ENCODE data around the gene LRRC52.

DNA sequence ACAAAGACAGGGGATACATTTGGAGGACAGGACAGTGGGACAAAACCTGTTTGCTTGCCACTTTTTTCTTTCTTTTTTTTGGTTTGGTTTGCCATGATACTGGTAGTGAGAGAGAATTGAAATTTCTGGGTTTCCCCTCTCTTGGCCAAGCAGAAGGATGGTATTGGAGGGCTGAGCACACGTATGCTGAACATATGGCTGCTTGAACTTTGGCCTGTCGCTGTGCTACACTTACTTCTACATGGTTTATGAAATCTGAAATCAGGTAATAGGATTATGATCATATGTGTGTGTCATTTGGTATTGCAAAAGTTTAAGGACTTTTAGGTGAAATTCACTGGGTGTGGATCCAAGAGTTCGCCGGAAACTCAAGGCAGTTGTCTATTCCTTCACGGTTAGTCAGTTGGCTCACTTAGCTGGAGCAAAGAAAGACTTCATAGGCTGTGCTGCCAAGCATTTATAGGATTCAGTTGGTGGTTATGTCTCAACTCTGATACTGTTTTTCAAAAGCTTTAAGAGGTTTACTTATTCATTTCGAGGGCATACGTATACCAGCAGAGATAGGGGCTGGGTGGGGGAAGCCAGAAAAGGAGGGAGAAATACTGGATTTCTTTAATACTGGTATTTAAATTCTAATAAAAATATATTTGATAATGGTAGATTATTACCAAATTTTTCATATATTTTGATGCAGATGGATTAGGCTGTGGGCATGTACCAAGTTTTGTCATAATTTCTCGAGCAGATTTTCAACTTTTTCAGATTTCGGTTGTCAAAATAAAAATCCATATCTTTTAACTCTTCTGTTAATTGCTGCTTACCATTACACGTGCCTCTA, 1.0 kb downstream of the UAP1 start:
- RRBS, result no CpG with 5 or more reads among the region's 10 CpGs

DNA sequence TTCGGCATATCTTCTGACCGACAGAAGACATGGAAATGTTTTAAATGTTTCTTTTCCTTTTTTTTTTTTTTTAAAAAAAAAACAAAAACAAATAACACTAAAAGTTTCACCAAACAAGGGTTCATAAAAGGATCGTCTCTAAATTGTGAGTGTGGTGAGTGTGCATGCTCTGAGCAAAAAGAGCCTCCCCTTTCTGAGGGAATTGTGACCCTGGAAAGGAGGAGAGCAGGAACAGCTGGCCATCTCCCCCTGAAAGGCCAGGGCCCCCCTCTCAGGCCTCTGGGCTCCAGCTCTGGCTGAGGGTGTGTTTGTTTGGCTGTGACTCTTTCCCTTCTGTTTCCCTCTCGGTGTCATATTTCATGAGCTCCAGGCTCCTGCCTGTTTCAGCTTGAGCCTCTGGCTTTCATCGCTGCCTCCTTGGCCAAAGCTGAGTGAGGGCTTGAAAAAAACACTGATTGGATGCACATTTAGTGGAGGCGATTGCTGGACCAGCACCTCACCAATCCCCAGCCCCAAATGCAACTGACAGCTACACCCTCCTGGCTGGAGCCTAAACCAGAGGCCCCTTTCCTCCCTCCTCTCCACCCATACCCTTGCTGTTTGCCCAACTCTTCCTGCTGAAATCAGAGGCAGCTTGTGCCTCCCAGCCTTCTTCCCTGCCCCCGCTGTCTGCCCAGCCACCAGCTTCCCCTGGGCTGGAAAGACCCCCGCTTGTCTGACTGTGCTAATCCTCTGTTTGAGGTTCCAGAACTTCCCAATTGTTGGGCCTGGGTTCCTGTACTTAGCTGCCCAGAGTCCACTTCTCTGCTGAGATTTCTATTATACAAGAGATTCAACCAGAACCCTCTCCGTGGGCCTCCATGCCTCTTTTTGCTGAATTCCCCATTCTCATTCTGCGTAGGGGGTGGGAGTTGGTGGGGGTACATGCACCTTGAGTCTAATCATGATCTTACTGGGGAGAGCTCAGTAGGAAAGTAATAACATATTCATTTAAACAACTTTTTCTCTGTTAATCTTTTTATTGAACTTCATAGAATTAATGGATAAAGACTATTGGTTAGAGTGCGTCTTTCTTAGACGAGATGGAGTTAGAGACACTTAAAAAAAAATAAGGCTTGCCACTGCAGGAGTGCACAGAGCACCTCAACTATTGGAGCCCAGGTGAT, 64.3 kb downstream of the DDR2 start:
- RRBS, result no CpG with 5 or more reads among the region's 12 CpGs

DNA sequence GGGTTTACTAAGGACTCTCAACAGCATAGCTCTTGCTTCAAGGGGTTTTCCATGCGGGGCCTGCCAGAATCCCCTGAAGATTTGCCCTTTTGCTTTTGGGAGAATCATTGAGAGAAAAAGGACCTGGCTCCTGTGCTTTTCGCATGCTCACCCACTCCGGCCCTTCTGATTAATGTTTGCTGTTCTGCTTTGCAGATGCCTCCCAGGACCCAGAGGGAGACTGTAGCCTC, 72.5 kb downstream of the DDR2 start:
- RRBS, result no CpG with 5 or more reads among the region's 3 CpGs

GRCh38 chr1:162783557-162784191, 6.8 kb upstream of the HSD17B7 start:
- RRBS, result no CpG with 5 or more reads among the region's 2 CpGs

DNA sequence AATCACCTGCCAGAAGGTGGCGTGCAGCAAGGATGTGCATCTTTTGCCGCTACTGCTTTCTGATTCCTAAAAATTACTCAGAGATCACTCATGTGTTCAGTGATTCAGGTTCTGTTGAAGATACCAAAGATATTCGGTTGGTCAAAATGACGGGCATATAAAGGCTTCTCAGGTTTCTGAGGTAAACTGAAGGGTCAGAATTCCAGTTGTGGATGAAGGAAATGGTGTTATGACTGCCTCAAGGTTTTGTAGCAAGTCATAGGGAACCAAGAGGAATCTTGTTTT, 2.7 kb downstream of the RGS4 start:
- RRBS, result no CpG with 5 or more reads among the region's 4 CpGs

GRCh38 chr1:163167897-163168680, 34.6 kb downstream of the RGS5 start:
- RRBS, result no CpG with 5 or more reads among the region's 2 CpGs

- RRBS, result no CpG with 5 or more reads among the region's 5 CpGs
Measured at GRCh38 chr1:164557164-164557692, 1.8 kb upstream of the PBX1 start.

DNA sequence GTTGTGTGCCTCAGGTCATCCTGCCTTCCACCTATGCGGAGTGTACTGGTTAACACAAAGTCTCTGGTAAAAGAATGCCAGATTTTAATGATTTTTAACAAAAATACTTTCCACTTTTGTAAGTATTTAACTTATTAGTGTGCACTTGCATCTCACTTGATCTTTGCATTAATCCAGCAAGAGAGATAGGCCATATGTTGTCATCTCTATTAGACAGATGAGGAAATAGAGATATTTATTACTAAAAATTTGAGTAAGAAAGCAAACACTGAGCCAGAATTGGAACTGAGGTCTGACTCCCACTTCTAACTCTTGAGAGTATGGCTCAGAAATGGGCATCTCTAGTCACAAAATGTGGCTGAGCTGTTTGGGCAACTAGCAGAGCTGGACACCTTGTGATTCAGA, 49.4 kb downstream of the PBX1 start:
- RRBS, result no CpG with 5 or more reads among the region's 1 CpG

- RRBS, result no CpG with 5 or more reads among the region's 8 CpGs
Measured at GRCh38 chr1:164644576-164645738, 86.0 kb downstream of the PBX1 start.

DNA sequence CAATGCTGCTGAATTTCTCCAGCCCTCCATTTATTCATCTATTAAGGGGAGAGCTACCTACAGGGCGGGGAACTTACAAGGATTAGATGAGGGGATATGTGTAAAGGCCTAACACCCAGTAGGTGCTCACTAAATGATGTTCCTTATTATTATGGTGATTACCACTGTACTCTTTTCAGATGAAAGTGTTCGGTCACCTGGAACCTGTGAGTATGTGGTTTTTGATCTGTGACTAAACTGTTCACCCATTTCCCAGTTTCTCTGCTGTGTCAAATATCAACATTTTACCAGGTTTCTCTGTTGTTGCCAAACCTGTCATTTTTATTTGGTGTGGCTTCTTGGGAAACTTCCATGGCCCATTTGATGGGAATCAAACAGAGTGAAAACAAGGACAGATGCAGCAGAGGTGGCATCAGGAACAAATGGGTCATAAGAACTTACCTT, 127.1 kb downstream of the PBX1 start:
- RRBS, result no CpG with 5 or more reads among the region's 2 CpGs

- RRBS, result no CpG with 5 or more reads among the region's 9 CpGs
Measured at GRCh38 chr1:164709820-164710557, 151.0 kb downstream of the PBX1 start.

DNA sequence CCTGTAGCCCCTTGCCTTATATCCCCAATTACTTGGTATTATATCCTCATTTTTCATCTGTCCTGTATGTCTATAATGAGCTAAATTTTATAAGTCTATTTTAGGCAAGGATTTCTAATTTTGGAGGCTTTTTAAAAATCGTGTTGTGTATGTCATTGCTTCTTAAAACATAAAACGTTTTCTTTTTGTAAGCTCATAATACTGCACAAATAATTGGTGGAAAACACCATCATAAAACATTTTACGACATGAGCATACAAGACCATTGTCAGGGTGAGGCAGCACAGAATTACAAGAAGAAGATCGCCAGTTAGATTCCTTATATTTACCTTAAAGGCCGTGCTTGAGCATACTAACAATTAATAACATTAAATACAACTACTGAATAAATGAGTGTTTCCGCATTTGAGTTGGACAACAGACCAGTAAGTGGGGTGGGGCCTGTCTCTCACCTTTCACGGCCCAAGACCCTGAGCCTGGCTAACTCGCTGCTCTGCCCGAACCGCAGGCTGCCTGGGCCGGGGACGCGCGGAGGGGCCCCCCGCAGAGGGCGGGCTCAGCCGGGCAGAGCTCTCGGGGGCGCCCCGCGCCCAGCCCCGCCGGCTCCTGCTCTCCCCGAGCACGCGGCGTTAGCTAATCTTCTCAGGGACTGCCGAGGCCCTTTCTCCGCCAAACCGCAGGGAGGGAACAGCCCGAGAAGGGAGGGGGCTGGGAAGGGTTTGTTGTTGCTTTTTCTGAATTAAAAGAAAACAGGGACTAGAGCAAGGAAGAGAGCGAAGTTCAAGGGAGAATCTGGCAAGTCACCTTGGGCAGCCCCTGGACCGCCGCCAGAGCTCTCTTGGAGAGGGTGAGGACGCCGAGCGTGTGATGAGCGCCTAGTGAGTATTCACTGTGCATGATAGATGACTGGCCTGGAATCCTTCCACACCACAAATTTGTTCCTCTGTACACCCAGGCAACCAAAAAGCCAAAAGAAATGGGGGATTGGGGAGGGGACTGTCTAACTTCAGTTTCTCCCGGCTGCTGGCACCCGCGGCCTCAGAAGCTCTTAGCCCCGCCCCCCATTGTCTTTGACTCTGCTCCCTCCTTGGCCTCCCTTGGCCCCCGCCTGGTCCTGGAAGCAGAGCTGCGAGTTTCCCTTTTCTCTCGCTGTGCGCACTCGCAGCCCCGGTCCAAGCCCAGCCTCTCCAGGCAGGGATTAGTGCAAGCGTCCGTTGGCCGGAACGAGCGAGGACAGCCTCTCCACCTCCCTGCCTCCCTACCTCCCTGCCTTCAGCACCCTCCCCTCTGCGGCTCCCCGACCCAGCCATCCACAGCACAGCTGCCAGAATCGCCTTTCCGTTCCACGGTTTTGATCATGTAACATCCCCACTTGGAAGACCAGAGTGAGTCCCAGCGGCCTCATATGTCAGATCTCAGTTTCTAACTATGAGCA, 19.6 kb upstream of the LMX1A start:
- RRBS, result 3% methylated on average over 17 of the region's 59 CpGs

DNA sequence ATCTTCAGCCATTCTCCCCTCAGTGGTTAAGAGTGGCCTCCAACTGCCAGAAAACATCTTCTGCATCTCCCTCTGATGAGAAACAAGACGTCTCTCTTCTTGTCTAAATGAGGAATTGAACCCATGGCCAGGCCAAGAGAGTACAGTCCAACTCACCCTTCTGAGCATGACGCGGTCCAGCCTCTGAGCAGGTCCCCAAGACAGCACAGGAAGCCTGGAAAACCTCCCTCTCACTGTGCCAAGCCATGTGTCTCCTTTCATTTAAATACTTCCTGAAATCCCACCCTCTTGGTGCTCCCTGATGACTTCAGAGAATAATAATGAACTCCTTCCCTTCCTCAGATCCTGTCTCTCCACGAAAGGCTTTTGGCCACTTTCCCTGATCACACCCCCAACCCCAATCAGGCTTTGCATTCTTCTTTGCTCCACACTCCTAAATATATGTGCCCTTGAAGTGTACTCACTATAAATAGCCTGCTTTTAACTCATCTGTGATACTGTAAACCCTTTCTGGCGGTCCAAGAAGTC, 16.3 kb upstream of the LRRC52 start:
- RRBS, result no CpG with 5 or more reads among the region's 5 CpGs

- RRBS, result 70% methylated on average over 2 of the region's 14 CpGs
Measured at GRCh38 chr1:165543713-165544536, at the start of gene LRRC52. Gene LRRC52 (plus strand): TSS chr1:165544000.

- RRBS, result no CpG with 5 or more reads among the region's 8 CpGs
Measured at GRCh38 chr1:165856903-165857703, 29.7 kb downstream of the UCK2 start.

GRCh38 chr1:165865514-165866061, 38.2 kb downstream of the UCK2 start:
- RRBS, result no CpG with 5 or more reads among the region's 11 CpGs

DNA sequence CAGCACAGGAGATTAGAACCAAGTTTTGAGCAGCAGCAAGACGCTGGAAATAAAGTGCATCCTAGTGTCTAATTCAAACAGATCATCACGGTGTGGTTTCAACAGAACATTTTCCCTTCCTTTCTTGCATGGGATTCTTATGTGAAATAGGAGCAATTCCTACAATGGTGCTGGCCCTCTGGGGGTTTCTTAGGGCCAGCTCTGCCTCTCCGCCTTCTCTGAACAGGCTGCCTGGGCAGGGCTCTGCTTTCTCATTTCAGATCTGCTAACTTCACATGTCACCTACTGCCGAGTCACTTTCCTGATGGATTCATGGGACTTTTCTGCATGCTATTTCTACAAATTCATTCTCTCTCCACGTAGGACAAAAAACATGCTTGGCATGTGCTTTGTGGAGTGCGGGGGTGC, 71.2 kb downstream of the UCK2 start:
- RRBS, result no CpG with 5 or more reads among the region's 6 CpGs

DNA sequence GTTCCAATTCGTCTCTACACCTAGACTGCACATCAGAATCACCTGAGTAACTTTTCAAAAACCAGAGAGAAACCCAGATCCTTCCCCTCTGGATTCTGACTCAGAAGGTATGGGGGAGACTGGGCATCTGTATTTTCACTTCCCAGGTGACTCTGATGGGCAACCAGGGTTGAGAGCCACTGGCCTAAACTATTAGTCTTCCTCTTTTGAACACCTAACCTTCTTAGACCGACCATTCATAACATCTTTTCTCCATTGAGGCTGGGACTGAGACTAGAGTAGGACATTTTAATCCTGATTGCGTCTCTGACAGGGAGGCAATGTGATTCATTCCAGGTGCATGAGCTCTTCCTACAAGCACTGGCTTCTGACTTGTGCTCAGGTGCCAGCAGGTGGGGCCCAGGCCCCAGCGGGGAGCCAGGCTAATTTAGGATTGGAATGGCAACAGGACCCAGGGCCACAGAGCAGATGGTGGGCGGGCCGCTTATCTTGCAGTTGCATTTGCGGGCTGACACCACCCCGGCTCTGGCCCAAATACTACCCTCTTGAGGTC, 4.3 kb downstream of the GPA33 start:
- RRBS, result no CpG with 5 or more reads among the region's 8 CpGs

DNA sequence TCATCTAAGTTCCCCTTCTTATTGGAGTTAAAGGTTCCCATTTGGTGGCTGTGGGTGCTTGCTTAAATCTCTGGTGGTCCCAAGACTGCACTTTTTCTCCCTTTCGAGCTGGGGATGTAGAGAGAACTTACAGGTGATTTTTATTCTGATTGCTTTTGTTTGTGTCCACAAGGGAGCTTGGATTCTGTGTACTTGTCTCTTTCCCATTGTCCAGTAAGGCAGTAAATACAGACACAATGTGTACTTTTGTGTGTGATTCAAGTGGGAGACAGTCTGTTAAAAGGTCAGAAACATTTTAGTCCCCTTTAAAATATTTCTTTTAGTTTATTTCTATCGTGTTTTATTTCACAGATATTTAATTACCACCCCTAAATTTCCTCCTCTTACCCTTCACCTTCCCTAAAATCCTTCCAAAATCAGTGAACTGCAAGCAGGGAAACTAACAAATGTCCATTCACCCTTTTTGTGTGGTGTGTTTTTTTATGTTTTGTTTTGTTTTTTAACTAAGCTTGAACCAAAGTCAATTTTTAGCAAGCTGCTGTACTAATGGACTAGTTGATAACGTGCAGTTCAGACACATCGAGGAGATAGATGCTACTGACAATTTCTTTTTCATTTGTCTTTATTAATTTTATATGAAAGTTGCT, 100.6 kb downstream of the CD247 start:
- RRBS, result no CpG with 5 or more reads among the region's 4 CpGs

GRCh38 chr1:167445931-167446562, 72.3 kb downstream of the CD247 start:
- RRBS, result no CpG with 5 or more reads among the region's 10 CpGs

Data from AG08470 (cell line).